ENCODE measurements around a stretch of chr7.

- PRO-cap, result no peak
Measured at GRCh38 chr7:130560818-130561360, 69.0 kb downstream of the MEST start.

DNA sequence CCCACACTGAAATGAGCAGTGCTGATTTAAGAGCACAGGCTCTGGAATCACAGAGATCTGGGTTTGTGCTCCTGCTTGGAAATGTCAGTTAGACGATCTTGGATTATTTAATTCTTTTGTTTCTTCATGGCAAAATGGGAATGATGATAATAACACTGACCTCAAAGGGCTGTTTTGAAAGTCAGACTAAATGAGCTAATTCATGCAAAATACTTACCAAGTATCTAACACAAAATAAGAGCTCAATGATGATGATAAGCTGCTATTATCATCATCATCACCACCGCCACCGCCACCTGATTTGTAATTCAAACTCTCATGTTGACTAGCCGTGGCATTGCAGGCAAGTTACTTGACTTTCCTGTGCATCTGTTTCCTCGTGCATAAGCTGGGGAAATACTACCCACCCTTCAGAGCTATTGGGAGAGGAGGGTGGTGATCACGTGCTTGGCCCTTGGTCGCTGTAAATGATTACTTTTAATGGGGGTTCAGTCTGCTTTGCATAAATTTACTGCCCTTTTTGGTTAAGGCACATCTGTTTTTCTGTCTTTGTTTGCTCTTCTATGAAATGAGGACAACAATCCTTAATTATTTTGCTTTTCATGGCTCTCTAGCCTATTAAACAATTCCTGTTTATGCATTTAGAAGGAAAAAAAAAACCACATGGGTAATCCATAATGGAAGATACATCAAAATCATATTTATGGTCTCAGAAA is 139.1 kb upstream of the KLF14 start:
- PRO-cap, result no peak

GRCh38 chr7:130947697-130948373 is 213.8 kb upstream of the KLF14 start:
- PRO-cap, result no peak

- PRO-cap, result unidirectional peak, minus-strand start at chr7:130975852
Measured at GRCh38 chr7:130975579-130976153, 241.7 kb upstream of the KLF14 start.

- PRO-cap, result no peak
Measured at GRCh38 chr7:130985941-130987019, 252.3 kb upstream of the KLF14 start.

GRCh38 chr7:131047880-131048481 is 279.7 kb upstream of the MKLN1 start:
- PRO-cap, result no peak

DNA sequence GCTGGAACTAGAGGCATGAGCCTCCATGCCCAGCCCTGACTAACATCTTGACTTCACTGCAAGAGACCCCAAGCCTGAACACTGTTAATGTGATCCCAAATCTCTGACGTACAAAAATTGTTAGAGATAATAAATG is 244.7 kb upstream of the MKLN1 start:
- PRO-cap, result no peak

DNA sequence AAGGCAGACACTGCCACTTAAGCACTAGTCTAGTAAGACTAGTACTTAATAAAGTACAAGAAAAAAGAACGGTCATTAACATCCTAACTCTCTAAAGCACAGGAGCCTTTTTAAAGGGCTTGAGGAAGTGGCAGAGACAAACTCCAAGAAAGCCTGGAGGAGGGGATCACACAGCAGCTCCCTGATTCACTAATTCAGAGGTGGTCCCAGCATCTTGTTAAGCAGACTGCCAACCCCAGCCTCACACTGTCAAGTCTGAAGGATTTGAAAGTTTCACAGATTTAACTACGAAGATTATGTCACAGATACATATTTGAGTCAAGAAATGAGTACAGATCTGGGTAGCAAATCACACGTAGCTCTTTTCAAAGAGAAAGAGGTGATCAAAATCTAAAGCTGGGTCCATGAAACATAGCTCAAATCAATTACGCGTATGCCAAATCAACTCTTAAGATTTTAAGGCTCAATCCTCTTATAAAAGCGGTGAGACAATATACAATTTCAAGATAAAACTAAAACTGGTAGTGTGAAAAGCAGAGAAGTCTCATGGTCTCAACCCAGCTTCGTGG is 230.0 kb upstream of the MKLN1 start:
- PRO-cap, result no peak

DNA sequence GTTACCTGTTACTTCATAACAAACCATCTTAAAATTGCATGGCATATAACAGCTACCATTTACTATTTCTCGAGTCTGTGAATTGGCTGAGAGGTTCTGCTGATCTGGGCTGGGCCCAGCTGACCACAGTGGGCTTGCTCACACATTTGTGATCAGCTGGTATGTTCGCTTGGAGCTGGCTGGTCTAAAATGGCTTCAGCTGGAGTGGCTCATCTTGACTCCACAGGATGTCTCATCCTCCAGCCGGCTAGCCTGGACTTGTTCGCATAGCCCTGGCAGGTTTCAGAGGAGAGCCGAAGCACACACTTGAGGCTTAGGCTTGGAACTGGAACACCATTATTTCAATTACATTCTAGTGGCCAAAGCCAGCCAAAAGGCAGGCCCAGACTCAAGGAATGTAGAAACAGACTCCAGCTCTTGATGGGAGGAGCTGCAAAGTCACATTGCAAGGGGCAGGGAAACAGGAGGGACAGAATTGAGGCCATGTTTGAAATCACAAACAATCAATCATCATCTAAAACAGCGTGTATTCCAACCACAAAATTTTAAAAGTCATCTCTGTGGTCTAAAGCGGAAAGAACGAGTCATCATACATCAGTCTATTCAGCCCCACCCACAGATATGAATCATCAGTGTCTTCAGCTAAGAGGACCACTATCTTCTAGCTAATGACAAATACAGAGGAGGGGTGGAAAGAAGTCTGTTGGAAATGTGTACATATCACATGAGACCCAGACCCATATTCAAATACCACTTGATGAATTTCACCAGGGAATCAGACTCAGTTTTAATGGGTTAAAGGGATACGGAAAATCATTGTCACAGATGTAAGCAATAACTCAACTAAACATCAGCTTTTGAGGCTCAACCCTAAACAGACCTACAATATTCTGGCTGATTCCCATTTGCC is 139.1 kb upstream of the MKLN1 start:
- PRO-cap, result no peak

- PRO-cap, result bidirectional peak, plus-strand start at chr7:131231844, minus-strand start at chr7:131231820
Measured at GRCh38 chr7:131231175-131232108, 96.2 kb upstream of the MKLN1 start.

GRCh38 chr7:131480289-131481449 is 75.8 kb downstream of the PODXL start:
- PRO-cap, result no peak

DNA sequence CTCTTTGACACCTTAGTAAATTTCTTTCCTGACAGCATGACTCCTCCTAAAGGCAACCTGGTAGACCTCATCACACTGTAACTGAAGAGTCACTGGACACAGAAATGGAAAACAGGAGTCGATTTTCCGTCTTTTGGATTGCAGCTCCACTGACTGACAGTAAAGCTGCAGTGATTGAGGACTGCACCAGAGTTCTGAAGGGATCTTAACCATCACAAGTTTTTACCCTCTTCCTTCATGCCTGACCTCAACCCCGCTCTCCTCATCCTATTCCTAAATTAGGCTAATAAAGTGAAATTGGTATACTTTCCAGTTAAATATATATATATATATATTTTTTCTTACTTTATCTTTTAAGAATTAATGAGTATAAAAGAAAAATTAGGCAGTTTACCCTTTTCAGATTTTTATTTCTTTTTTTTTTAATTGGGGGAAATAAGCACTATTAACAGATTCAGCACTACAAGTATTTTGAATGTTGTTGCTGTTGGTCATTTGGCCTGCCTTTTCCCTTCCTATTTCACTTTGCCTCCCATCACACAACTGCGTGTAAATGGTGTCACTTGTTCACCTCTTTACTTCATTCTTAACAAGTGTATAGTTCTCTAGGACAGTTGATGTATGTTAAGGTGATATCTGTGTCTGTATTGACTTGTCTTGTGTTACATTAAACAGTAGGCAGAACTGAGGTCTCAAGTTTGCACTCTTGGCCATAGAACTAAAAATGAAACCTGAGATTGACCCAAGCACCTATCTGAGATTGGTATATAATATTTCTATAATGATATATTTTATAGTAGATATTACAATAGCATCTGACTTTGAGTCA is 68.6 kb downstream of the PODXL start:
- PRO-cap, result no peak

DNA sequence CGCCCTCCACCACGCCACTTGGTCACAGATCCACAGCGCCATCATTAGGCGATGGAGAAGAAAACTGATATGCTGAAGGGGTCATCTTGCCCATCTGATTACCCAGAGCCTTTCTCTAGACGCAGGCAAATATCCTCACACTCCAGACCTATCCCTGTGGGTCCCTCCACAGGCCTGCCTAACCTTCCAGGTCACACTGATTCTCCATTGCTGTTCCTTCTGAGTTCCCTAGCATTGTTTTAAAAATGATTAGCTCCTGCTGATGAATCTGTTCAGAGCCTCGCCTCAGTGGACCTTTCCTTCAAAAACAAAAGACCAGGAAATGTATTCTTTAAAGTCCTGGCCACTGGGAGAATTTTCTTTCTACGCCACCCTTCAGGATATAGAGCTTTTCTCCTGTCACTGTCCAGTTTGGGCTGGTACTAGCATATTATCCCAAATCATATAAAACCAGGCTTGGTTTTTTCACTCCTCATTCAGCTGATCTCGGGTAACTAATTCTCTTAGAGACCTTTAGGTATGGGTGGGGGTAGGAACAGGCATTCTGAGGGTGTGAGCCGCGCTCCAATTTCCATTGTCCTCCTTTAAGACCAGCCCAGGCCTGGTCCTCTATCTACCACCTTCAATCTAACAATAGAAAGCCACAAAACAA is 37.5 kb downstream of the PODXL start:
- PRO-cap, result no peak

- PRO-cap, result no peak
Measured at GRCh38 chr7:131522716-131522943, 33.8 kb downstream of the PODXL start.

- PRO-cap, result no peak
Measured at GRCh38 chr7:131554367-131554914, 2.0 kb downstream of the PODXL start.

- PRO-cap, result no peak
Measured at GRCh38 chr7:131605187-131606521, 49.2 kb upstream of the PODXL start.

DNA sequence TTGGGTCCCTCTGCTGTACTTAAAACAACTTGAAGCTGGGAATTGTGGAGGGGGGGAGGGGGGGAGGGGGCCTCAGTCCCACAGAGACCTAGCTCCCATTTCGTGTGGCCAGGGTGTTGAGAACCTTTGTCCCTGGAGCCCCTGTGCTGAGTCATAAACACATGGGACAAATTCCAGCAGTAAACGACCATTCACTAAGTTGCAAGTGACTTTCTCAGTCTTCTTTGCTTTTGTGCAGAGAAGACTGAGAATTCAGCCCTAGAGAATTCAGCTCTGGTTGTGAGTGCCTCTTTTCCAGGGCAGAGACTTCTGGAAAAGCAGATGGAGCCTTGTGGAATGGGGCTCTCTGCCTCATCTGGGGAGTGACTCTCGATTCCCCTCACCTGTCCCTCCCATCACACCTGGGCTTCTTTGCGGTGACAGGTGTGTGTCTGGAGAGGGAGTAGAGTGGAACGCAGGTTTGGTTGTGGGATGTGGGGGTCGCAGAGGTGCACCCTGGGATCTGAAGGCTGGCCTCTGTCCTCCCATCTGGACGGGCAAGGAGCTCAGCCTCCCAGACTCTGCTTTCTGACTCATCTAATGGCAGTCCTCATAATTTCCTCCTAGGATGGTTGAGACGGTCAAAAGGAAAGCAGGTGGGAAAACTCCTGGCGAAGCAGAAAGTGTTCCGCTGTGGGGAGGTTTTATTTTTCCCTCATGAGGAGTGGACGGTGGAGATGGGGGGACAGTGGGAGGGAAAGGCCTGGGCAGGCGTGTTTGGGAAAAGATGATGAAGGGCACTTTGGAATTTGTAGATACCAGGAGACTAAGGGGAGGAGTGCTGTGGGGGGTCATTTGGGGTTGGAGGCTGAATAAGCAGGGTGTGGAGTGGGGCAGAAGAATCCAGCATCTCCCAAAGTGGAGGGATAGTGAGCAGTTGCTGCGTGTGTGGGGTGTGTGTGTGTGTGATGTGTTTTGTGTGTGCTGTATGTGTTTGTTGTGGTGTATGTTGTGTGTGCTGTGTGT is 96.9 kb upstream of the PODXL start:
- PRO-cap, result no peak

DNA sequence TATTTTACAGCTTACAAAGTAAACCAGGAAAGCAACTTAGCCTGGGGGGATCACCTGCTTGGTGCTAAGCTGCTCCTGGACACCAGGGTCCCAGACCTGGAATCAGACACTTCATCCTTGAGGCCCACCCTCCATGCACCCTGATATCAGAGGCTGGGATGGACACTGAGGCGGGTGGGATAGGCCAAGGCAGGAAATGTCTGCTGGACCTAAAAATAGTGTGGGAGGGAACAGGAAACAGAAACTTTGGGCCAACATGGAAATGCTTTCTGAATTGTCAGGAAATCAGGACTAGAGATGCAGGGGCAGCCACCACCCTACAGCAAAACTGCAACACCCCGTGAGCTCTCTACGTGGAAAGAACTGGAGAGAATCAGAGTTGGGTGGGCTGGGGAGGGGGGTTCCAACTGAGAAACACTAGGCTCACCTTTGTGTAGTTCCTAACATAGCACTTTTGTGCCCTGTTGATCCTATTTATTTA is 101.5 kb upstream of the PODXL start:
- PRO-cap, result no peak

DNA sequence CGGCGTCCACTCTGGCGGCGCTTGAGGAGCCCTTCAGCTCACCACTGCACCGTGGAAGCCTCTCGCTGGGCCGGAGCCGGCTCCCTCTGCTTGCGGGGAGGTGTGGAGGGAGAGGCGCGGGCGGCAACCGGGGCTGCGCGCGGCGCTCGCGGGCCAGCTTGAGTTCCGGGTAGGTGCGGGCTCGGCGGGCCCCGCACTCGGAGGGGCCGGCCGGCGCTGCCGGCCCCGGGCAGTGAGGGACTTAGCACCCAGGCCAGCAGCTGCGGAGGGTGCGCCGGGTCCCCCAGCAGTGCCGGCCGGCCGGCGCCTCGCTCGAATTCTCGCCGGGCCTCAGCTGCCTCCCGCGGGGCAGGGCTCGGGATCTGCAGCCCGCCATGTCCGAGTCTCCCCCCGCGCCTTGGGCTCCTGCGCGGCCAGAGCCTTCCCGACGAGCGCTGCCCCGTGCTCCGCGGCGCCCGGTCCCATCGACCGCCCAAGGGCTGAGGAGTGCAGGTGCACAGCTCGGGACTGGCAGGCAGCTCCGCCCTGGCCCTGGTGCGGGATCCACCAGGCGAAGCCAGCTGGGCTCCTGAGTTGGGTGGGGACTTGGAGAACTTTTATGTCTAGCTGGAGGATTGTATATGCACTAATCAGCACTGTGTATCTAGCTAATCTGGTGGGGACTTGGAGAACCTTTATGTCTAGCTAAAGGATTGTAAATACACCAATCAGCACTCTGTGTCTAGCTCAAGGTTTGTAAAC is 353.0 kb upstream of the PODXL start:
- PRO-cap, result no peak

GRCh38 chr7:132128050-132128965 is 448.0 kb downstream of the PLXNA4 start:
- PRO-cap, result no peak